Measurements from ENCODE around the genes TYSND1, NPFFR1, TBATA, SGPL1 and PCBD1.

GRCh38 chr10:69891060-69891285, 89.3 kb downstream of the COL13A1 start:
- CAGE, long polyA plus RNA: no peak
- RRBS: no CpG with 5 or more reads among the region's 2 CpGs

DNA sequence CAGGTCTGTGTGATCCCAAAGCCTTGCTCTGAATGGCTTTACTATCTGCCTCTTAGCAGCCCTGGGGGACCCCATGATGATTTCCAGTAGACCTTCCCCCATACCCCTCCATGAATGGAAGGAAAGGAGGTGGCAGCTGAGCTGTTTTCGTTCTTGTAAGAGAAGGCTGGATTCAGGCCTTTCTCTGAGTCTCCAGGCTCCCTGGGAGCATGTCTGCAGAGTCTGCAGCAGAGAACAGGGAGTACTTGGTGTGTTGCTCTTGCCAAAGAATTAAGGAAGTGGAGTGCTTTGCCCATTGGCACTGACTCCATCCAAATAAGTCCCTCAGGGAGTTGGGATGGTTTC, 109.8 kb downstream of the COL13A1 start:
- CAGE, long polyA plus RNA: no peak
- RRBS: no CpG with 5 or more reads among the region's 1 CpG

- CAGE, long polyA plus RNA: no peak
- RRBS: no CpG with 5 or more reads among the region's 9 CpGs
Measured at GRCh38 chr10:69956541-69956865, 96.1 kb upstream of the MACROH2A2 start.

DNA sequence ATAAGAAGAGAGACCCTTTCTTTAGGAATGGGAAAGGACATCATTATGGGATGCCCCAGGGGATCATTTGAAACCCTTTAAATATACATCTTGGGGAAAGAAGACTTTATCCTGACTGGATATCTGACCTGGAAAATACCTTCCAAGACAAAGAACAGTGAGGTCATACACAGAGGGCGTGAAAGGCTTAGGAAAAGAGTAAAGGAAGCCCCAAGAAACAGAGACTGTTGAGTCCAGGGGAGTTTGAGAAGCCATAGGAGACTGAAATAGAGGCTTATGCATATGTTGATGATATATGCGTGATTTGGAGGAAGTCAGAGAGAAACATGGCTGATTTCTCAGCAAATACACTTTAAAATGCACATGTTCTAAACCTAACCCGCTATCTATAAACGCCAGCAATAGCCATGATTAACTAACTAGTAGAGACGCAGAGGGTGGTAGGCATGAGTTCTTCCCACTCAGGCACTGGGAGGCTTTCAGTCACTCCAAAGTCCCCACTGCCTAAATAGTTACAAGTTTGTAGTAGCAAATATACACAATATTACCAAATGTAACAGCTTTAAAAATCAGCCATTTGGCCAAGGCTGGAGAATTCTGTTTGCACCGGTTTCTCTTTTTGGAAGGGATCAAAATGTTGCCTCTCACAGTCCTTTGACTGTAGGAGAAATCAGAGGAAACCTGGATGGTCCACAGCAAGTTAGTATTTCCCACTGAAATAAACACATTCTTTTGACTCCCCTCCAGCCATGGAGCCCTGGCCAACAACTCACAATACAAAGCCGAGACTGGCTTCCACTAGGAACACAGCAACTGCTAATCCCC, 1.2 kb upstream of the MACROH2A2 start:
- CAGE, long polyA plus RNA: no peak
- RRBS: no CpG with 5 or more reads among the region's 7 CpGs

- CAGE, long polyA plus RNA: no peak
- RRBS: 2% methylated on average over 17 of the region's 41 CpGs
Measured at GRCh38 chr10:70146451-70147166, at the start of gene TYSND1. TYSND1 (minus strand) TSS chr10:70146700.

- CAGE, long polyA plus RNA: no peak
- RRBS: no CpG with 5 or more reads among the region's 46 CpGs
Measured at GRCh38 chr10:70231781-70232962, 1.1 kb downstream of the PPA1 start.

GRCh38 chr10:70255188-70255536, 21.9 kb upstream of the PPA1 start:
- CAGE, long polyA plus RNA: no peak
- RRBS: no CpG with 5 or more reads among the region's 43 CpGs

DNA sequence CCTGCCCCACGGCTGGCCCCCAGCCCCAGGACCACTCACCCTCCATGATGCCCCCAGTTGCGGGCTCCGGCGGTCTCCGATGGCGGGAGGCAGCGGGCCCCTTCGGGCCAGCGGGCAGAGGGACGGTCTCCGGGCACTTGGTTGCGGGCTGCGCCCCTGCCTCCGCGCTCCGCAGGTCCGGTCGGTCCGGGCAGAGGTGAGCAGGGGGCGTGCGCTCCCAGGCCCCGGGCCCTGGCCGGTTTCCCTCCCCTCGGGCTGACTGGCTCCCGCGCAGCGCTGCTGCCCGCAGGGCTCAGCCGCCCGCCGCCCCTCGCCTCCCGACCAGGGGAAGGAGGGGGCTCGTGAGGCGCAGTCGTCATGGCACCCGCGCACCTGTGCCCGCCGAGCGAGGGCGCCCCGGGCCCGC, at the start of gene NPFFR1:
TSS of gene NPFFR1 (minus strand) at position 374 of the 406 bp plus-strand sequence.
- CAGE, long polyA plus RNA: no peak
- RRBS: 6% methylated on average over 20 of the region's 44 CpGs

DNA sequence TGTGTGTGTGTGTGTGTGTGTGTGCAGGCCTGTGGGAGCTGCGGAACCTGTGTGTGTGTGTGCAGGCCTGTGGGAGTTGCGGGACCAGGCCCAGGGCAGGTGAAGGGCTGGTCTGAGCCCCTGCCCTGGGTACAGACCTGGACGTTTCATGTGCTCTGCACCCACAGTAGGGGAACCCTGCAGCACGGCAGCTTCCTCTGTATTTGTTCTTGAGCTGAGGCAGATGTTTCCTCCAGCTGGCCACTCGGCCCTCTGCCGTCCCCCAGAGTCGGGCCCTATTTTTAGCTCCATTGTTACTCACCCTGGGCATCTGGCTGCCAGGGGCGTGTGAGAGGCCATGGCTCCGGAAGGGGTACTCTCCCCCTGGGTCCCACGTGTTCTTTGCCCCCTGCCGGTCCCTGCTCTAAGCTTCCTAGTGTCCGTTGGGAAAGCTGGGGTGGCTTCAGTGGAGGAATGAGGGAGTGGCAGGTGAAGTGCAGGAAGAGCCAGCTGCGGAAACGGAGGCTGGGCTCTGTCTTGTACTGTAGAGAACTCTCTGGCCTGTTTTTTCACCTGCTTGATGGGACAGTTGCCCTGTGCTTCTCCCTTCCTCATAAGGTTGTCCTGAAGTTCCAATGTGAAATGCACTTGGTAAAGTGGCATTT, 30.4 kb downstream of the PALD1 start:
- CAGE, long polyA plus RNA: no peak
- RRBS: no CpG with 5 or more reads among the region's 14 CpGs

DNA sequence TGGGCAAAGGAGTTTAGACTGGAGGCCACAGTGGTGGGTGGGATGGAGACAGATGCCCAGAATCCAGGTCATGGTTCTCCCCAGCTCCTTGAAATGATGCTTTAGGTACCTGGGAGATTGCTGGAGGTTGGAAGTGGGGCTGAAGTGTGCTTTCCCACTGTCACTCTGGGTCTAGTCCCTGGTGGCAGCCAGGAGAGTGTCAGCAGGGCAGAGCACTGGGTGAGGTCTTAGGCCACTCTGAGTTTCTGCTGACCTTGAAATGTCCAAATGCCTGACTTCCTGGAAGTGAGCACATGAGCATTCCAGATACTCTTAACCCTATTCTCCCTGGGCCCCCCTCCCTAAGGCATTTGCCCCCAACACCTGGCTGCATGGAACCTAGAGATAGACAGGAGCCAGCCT, 31.6 kb downstream of the PALD1 start:
- CAGE, long polyA plus RNA: no peak

GRCh38 chr10:70662301-70662644, 10.0 kb upstream of the ADAMTS14 start:
- CAGE, long polyA plus RNA: no peak
- RRBS: no CpG with 5 or more reads among the region's 8 CpGs

- CAGE, long polyA plus RNA: no peak
- RRBS: no CpG with 5 or more reads among the region's 14 CpGs
Measured at GRCh38 chr10:70679420-70680120, 7.3 kb downstream of the ADAMTS14 start.

- CAGE, long polyA plus RNA: no peak
- RRBS: no CpG with 5 or more reads among the region's 3 CpGs
Measured at GRCh38 chr10:70715844-70716196, 43.5 kb downstream of the ADAMTS14 start.

GRCh38 chr10:70785081-70785541, at the start of gene TBATA:
TBATA (minus strand) TSS chr10:70785377.
- CAGE, long polyA plus RNA: no peak
- RRBS: no CpG with 5 or more reads among the region's 5 CpGs

DNA sequence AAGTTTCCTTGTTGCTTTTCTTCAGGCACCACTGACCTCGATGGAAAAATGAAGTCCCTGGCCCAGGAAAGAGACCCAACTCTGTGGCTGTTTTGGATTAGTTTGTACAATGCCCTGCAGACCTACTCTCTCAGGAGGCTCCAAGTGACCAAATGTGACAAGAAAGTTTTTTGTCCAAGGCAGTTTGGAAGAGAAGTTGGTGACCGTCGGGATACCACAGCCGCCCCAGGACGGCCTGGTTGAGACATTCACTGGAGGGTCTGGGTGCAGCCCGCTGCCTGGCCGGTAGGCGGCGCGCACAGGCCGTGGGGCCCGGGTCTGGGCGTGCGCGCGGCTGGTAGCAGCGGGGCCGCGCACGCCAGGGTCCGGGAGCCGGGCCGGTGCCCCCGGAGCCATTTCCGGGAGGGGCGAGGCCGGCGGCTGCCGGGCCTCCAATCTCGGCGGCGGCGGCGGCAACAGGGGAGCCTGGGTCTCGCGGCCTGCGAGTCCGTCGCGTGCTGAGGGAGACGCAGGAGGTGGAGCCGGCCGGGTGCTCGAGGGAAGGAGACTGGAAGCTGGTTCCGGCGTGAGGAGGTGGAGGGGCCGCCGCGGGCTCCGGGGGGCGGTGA, at the start of gene SGPL1:
TSS of gene SGPL1 (plus strand) at position 395 of the 608 bp plus-strand sequence.
- CAGE, long polyA plus RNA: start-site peak on the plus strand centred at position 380 of the sequence, 94 bp wide, 127 and 145 reads in 2 replicates
- RRBS: 2% methylated on average over 23 of the region's 51 CpGs

DNA sequence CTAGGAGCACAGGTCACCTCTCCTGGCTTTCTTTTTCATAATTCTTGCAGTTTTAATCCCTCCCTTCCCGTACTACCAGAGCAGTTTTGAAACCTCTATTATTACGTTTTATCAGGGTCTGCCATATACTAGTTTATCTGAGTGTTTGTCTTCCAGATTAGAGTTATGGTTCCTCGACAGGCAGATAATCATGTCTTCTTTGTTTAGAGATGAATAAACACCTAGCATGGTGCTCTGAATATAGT, 1.7 kb downstream of the SGPL1 start:
- CAGE, long polyA plus RNA: no peak
- RRBS: no CpG with 5 or more reads among the region's 3 CpGs

- CAGE, long polyA plus RNA: no peak
- RRBS: no CpG with 5 or more reads among the region's 9 CpGs
Measured at GRCh38 chr10:70886449-70886996, 1.8 kb downstream of the PCBD1 start.

- CAGE, long polyA plus RNA: start-site peak on the minus strand at chr10:70888523-70888629, 55 and 22 reads in 2 replicates
- RRBS: 4% methylated on average over 25 of the region's 86 CpGs
Measured at GRCh38 chr10:70887786-70888846, at the start of gene PCBD1. PCBD1 (minus strand) TSS chr10:70888565.

GRCh38 chr10:70985762-70985961, 97.3 kb upstream of the PCBD1 start:
- CAGE, long polyA plus RNA: no peak
- RRBS: no CpG with 5 or more reads among the region's 3 CpGs

DNA sequence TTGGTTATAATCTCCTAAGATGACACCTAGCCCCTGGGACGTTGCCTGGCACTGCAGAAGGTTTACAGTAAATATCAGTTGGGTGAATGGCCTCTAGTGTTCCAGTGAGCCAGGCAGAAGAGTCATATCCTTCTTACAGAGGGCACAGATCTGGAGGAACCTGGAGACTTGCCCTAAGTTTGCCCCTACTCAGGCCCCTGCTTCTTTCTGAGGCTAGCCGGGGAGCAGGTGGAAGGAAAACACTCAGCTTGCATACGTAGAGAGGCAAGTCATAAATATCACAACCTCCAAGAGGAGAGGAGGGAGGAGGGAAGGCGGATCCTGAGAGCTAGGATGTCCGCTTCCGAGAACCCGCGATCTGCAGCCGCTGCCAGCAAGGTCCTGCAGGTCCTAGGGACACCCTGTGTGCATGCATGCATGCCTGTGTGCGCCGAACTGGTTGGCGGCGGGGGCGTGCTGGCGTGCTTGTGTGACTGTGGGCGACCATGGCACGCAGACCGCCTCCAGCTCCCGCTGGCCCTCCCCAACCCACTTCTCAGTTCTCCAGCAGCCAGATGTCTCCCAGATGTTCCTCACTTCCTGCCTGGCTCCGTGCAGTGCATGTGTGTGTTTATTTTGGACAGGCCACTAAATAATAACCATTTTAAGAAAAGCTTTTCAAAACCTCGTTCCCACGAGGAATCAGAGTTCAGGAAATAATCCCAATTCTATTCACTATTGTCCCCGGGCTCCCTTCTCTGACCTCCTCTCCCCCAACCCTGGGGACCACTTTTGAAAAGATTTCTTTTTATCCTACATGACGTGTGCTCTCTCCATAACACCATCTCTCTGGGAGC, 32.2 kb downstream of the UNC5B start:
- CAGE, long polyA plus RNA: no peak
- RRBS: no CpG with 5 or more reads among the region's 24 CpGs

Measured in AG04450 (cell line).